Calu3 (cell line): ENCODE data around the gene CCDC152.

DNA sequence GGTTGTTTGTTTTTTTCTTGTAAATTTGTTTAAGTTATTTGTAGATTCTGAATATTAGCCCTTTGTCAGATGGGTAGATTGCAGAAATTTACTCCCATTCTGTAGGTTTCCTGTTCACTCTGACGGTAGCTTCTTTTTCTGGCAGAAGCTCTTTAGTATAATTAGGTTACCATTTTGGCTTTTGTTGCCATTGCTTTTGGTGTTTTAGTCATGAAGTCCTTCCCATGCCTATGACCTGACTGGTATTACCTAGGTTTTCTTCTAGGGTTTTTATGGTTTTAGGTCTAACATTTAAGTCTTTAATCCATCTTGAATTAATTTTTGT, 261.7 kb upstream of the PTGER4 start:
- PRO-cap: no peak

- PRO-cap: no peak
Measured at GRCh38 chr5:40653570-40654106, 26.1 kb upstream of the PTGER4 start.

- PRO-cap: no peak
Measured at GRCh38 chr5:40686497-40686953, 6.8 kb downstream of the PTGER4 start.

GRCh38 chr5:40689461-40689874, 9.8 kb downstream of the PTGER4 start:
- PRO-cap: no peak

DNA sequence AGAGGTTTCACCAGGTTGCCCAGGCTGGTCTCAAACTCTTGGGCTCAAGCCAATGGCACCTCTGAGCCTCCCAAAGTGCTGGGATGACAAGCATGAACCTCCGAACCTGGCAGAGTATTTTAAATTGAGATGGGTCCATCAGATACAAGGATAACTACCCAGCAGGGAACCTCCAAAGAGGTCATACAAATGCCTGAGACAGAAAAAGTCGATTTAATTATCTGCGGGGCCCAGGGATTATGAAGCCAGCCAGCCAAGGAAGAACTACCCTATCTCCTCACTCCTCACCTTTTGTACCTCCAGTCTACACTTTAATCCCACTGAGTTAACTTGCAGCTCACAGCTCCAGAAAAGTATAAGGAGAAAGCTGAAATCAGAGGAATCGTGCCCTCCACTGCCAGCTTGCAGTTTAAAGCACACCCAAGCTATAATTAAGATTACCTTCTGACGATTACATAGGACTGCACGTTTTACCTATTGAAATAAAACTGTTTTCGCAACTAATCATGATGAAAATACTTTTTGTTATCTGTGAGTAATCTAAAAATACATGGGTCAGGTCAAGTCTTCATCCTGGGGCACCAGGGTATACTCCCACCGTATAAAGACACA, 7.9 kb downstream of the RPL37 start:
- PRO-cap: no peak

- PRO-cap: unidirectional peak, plus-strand start at chr5:40834538; bidirectional peak, plus-strand start at chr5:40834990, minus-strand start at chr5:40835003
Measured at GRCh38 chr5:40834118-40835137, 594 bp downstream of the RPL37 start.

DNA sequence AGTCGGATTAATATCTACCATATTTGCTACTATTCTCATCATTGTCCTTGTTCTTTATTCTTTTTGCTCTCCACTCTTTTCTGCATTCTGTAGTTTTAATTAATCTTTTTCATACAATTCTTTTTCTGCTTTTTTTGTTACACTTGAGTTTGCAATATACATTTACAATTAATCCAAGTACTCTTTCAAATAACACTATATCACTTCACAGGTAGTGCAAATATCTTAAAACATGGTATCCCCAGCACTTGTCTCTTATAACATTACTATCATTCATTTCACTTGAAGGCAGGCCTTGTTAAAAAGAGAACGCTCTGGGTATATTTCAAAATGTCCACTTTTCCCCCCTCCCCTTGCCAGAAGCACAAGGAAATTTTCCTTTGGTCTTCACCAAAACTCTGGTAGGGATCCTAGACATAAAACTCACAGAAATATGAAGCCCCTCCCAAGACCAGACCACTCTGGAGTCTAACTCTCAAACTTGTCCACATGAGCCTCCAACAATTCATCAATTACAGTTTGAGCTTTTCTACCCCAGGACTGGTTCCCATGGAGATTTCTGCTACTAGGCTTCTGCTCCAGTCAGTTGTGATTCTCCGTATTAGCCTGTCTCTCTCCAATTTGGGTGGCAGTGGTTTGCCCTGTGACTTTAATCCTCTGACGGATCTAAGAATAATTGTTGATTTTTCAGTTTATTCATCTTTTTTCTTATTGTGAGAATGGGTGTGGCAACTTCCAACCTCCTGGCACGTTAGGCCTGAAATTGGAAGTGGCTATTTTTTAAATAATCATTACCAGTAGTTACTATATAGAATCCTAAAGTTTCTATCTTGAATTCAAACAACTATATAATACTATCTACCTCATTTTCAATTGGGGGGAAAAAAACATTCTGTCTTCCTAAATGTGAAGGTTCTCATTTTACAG, 47.0 kb downstream of the OXCT1 start:
- PRO-cap: no peak

DNA sequence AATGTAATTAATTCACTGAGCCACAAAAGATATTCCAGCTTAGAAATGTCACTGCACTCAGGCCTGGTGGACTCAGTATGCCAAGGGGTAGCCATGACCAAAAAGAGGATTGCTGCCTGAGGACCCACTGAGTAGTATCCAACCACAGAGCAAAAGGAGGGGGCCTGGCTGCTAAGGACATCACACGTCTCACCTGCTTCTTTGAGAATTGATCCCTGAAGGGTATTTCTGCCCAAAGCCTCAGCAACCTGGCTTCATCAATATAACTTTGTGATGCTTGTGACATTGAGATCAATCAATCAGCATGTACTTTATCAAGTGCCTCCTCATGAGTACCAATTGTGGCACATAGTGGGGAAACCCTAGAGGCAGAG, 134.6 kb upstream of the CCDC152 start:
- PRO-cap: no peak

DNA sequence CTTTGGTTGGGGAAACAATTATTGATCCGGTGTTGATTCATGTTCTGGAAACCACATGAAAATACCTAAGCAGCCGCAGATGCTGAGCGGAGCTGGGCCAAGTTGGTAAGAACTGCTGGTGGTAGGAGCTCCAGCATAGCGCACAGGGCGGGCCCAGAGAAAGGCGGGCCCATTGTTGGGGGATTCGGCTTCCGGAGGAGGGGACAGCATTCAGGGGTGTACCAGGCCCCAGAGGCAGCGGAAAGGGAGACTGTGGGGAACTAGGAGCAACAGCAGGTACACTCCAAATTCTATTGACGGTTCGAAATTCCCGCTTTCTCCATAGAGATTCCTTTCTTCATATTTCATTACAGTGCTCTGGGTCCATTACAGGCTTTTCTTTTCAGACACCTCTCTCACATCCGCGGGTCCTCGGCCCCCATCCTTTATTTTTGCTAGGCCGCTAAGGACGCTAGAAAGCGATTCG, at the start of gene CCDC152:
CCDC152 (plus strand) TSS at position 209 of the 466 bp plus-strand sequence.
- PRO-cap: unidirectional peak, plus-strand start at position 78 of the sequence; bidirectional peak, plus-strand start at position 231 of the sequence, minus-strand start at position 110 of the sequence

GRCh38 chr5:42843674-42844395, 32.1 kb upstream of the SELENOP start:
- PRO-cap: no peak

GRCh38 chr5:42879162-42879639, 67.5 kb upstream of the SELENOP start:
- PRO-cap: no peak

DNA sequence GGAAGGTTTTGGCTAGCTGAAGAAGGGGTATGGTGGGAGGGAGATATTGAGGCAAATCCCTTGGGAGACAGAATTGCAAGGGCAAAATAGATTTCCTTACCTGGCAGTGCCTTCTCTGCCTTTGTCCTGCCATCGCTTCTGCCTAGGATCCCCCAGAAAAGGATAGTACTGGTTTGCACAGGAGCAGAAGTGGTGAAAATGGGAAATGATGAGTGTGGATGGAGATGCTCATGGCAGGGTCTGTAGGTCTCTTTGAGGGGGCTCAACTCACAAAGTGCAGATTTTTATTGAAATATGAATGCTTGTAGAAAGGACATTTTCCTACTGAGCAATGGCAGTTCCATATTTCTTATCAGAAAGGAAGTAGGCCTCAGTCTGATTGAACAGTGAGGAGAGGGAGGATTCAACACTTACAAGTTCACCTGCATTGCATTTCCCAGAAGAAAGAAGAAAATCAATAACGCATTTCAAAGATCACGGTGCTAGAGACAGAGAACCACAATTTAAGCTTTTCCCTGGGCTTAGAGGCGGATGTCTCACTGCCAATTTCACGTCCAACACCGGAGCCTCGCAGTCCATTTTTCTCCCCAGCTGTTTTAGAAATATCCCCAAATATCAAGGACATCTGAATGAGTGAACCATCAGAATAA, 49.3 kb downstream of the ANXA2R start:
- PRO-cap: bidirectional peak, plus-strand start at position 470 of the sequence, minus-strand start at position 248 of the sequence

DNA sequence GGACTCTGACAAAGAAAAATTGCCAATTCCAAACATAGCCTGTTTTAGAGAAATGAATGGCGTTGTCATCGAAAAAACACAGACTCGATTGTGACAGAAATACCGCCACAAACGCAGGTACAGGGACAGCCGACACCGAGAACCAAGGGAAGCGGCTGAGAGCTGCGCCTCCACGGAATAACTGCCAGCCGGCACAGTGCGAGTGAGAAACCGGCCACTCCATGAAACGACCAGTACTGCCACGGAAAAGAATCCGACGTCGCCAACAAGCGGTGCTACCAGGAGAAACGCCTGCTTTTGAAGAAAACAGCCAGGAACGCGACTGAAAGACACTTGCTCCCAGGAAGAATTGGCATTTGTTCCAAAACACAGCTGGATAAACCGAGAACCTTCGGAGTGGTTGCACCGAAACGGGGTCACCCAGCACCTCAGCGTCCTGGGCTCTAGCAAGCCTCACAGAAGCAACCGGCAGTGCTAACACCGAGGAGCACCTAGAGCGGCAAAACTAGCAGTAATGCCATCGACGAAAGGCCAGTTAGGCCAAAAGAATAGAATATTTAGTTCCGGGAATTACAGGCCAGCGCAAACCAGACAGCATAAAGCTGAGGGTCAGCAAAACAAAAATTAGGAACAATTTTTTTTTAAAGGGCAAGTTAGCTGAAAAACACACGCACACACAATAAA, 2.9 kb downstream of the ANXA2R start:
- PRO-cap: no peak

DNA sequence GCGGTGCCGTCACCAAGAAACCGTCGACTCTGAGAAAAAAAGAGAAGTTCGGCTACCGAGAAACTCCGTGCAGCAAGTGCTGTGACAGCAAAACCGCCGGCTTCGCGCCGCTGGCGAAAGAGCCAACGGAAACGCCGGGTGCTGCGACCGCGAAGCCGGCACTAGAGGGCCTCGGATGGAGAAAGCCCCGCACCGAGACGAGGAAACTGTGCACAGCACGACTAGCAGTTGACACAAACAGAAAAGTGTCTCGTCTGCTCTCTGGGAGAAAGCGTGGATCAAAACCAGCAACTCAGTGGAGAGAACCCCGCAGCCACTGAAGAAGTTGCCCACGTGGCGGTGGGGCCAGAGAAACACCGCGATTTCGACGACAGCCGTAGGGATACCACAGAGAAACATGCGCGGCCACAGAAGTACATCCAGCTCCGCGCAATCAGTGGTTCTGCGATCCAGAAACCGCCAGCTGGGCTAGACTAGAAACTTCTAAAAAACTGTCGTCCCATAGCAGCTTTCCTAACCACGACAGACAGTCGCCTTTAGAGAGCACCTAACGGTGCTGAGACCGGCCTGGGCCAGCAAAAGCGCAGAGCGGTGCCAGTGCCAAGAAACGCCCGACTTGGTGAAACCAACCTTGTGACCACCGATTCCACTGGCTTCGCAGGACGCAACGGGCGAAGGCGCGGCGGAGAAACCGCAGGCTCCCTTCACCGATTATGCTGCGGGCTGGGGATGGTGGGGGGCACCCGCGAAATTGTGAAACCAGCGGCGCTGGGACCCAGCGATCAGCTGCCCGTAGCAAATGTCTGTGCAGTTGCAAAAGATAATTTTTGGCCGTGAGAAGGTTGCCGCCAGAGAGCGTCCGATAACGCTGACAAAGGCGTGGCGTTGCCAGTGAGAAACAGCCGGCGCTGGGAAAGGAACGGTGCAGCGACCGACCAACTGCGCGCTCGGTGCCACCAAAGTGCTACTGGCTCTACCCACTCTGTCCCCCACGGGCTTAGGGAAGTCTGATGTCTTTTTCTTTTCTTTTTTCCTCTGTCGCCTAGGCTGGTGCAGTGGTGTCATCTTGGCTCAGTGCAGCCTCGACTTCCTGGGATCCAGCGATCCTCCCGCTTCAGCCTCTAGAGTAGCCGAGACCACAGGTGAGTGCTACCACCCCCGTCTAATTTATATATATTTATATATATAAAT, 2.7 kb upstream of the ANXA2R start:
- PRO-cap: bidirectional peak, plus-strand start at position 58 of the sequence, minus-strand start outside the sequence; bidirectional peak, plus-strand start at position 891 of the sequence, minus-strand start at position 788 of the sequence

DNA sequence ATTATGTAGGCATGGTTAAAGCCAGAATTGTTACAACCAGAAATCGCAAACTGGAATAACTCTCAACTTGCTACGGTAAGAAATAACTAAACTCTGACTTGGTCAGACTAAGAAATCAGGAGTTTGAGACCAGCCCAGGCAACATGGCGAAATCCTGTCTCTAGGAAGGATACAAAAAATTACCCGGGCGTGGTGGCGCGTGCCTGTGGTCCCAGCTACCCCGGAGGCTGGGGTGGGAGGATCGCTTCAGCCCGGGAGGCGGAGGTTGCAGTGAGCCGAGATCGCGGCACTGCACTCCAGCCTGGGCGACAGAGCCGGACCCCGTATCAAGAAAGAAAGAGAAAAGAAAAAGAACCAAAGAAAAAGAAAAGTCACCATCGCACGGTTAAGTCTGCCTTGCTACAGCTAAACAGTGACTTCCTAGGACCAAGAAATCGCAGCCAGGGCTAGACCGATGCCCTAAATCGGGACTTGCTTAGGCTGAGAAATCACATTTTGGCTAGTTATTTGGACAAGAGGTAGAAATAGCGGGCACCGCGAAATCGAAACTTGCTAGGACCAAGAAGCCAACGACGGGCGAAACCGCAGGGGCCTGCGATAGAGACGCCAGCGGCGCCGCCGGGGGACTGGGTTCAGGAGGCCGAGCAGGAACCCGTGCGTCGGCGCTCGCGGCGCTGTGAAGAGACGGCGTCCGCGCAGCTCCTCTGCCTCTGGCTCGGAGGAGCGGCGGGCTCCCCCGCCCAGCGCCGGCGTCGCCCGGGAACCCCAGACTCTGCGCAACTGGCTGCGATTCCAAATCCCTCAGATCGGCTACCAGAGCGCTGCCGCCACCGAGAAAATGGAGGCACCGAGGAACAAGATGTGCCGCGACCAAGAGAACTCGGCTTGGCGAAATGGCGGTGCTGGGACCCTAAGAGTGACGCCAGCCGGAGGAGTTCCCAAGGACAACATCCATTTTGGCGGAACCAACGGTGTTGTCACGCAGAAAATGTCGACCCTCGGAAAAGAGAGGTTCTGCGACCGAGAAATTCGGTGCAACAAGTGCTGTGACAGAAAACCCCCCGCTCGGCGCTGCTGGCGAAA, 26.0 kb upstream of the ANXA2R start:
- PRO-cap: bidirectional peak, plus-strand start at position 237 of the sequence, minus-strand start at position 125 of the sequence; bidirectional peak, plus-strand start at position 600 of the sequence, minus-strand start at position 678 of the sequence

DNA sequence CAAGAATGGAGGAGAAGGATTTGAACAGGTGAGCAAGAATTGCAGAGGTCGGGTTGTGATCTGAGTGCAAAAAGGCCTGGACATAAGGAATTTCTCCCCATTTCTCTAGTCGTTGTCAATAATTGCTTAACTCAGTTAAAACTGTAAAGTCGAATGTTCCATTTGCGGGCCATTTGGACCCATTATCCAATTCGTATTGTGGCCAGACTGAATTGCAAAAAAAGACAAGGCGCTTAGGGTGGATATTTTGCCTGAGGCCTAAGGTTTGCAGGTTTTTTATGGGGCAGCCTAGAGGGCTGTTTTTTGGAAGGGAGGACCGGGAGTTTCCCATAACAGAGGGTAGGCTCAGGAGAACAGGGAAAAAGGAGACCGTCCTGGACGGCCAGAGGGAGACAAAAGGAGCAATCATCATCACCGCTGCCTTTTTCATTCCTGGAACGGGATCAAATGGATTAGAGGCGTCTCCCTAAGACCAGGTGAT, 34.4 kb upstream of the ANXA2R start:
- PRO-cap: no peak

DNA sequence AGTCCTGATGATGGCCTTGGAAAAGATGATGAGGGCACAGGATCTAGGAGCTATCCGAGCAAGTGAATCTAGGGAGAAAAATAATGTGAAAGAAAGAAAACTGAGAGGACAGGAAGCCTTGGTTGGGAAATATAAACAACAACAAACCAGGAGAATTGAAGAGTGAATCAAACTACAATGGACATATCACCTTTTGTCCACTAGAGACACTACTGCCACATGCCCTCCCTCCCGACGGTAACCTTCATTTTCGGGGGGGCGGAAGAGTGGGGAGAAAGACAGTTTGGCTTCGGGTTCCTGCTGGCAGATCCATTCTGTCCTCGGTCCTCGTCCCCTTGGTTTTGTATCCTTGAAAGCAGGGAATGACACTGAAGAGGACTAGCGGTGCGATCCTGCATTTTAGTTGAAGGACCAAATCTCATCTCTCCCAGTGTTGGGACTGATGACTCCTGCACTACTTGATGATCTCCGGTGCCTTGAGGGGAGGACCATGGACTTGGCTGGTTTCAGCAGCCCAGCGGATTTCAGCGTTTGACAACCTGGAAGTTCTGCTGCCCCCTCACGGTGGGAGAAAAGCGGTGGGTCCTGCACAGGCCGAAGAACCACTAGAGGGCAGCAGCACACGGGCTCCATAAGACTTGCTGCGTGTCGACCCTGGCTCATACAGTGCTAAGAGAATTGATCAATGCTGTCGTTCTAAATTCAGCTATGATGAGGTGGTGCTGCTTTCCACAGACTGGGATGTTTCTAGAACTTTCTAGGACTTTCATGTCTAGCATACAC, 15.2 kb upstream of the ZNF131 start:
- PRO-cap: no peak

- PRO-cap: no peak
Measured at GRCh38 chr5:43303188-43303999, 9.8 kb downstream of the HMGCS1 start.

- PRO-cap: no peak
Measured at GRCh38 chr5:43535301-43535759, 20.4 kb upstream of the C5orf34 start.

DNA sequence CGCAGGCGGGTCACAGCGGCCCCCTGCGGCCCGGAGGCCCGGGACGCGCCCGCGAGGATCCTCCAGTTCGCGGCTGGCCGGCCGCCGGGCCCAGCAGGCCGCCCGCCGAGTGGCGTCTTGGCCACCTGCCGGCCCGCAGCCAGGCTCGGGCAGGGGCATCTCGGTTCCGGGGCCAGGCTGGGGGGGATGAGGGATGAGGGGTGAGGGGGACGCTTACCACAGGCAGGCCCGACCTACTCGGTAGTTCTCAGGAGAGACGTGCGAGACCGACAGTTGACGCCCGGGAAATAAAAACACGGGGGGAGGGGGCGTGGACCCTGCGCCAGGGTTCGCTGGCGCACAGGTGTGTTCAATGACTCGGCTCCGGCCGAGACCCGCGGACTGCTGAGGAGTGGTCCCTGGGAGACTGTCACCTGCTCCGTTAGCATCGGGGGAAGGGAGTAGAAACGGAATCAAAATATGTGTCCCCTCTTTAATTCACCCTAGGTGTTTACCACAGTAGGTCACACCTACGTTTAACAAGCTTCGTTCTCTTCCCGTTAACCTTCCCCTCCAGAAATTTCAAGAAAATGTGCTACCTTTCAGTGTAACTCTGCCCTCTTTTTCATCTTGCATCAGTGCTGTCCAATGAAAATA, 364 bp upstream of the PAIP1 start:
- PRO-cap: bidirectional peak, plus-strand start at position 352 of the sequence, minus-strand start at position 288 of the sequence; unidirectional peak, minus-strand start at position 517 of the sequence